Vermiform appendix (tissue), 1 donor: ENCODE measurements around a stretch of chr15.

DNA sequence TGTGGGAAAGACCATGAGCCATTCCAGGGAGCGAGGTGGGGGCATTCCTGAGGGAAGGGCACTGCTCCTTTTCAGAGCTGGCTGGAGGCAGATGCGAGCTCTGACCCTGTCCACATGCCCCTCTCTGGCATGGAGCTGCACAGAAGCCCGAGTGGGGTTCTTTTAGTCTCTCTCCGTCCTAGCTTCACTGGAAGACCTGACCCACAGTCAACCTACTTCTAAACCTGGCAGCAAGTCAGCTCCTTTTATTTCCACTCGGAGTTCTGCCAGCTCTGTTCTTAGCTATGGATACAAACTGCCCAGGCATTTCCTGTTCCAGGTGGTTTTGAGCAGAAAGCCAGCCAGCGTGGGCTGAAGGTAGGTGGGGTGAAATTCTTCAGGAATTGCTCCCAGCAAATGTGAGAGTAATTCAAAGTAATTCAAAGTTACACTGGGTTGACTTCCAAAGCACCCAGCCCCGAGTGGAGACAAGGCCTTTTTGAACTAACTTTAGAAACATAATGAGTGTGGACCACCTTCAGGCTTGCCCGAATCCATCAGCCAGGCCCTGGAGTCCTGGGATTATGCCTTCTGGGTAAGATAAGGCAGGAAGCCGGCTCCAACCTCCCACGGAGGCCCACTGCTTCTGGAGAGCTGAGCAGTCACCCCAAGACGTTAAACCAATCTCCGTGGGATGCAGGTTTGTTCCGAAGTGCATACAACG lies 281.2 kb downstream of the ADAMTS17 start:
- PRO-cap, result no peak

DNA sequence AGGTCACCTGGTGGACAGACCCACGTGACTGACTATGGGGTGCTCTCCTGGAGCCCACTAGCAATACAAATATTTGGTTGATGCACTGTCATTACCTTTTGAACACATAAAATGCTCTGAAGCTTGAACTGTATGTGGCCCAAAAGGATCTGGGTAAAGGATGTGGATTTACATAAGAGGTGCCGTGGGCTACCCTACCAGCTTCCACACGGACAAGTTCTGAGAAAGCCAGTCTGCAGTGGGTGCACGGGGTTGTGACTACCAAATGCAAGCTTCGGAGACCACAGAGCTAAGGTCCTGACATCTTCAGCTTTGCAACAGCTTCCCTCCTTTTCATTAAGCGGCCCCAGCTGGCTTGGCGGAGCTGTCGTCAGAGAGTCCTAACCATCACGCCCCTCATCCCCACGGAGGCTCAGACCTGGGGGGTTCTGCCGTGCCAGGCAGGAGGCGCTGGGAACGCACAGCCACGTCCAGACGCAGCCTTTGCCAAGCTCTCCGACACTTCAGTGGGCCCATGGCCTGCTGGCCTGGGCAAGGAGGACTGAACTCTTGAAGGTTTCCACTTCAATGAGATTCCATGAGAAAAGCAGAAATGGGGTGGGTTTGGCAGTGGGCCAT lies 228.3 kb downstream of the ADAMTS17 start:
- PRO-cap, result no peak

DNA sequence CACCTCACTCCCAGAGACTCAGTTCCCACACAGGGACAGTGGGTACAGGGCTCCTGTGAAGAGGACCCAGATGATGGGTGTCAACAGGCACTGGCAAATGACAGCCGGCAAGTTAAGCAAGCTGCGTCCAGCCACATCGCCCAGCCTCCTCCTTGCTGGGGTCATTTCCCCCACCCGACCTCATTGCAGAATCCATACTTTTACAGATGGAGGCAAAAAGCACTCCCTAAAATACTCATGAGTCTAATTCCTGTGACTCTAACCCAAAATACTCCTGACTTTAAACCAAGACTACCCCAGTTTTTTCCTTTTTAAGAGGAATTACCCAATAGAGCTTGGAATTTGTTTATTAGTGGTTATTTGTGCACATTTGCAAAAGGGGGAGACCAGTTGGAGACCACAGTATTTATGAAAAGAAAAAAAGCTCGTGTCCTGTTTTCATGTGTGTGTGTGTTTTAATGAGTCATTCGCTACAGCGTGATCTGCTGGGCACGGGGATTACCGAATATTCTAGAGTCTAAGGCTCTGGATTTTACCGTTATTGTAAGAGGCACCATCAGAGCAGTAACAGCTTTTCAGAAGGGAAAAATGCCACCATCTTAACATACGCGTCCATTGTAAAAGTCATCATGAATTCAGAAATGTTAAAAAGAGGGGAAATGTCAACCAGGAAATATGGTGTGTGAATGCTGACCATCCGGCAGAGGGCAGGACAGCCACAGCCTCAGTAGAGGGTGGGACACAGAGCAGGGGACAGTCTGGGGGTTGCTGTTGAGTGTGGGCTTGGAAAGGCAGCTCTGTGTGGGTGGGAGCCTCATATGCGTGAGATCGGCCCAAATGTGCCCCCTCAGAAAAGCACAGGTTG lies 69.3 kb downstream of the ASB7 start:
- PRO-cap, result unidirectional peak, plus-strand start at position 541 of the sequence

- PRO-cap, result no peak
Observed at GRCh38 chr15:100900466-100900890, 18.7 kb upstream of the LRRK1 start.

DNA sequence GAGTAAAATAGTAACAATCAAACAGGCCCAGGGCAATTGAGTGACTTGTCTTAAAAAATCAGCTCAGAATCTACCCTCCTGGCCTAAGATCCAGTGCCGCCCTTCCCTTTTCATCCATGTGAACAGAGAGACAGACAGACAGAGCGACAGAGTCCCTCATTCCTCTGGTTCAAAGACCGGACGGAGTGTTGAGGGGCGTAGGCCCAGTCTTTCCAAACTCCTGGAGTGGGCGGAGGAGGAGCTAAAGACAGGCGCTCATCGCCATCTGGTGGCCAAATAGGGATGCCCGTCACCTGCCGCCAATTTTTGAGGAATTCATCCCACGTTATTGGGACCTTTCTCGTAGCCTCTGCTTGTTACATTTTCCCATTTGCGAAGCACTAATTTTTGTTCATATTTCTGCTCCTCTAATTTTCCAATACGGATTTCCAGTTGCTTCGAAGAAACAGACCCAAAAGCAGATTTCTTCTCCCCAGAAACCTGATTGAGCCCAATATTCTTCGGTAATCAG lies 87.8 kb downstream of the LRRK1 start:
- PRO-cap, result no peak

- PRO-cap, result no peak
Observed at GRCh38 chr15:101027113-101027972, 108.2 kb downstream of the LRRK1 start.

DNA sequence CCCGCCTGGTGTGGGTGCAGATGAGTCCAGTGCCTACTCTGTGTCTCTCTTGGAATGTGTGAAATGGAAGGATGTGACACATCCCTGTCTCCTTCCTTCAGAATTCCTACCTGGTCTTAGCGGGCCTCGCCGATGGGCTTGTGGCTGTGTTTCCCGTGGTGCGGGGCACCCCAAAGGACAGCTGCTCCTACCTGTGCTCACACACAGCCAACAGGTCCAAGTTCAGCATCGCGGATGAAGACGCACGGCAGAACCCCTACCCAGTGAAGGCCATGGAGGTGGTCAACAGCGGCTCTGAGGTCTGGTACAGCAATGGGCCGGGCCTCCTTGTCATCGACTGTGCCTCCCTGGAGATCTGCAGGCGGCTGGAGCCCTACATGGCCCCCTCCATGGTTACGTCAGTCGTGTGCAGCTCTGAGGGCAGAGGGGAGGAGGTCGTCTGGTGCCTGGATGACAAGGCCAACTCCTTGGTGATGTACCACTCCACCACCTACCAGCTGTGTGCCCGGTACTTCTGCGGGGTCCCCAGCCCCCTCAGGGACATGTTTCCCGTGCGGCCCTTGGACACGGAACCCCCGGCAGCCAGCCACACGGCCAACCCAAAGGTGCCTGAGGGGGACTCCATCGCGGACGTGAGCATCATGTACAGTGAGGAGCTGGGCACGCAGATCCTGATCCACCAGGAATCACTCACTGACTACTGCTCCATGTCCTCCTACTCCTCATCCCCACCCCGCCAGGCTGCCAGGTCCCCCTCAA lies 146.3 kb downstream of the LRRK1 start:
- PRO-cap, result no peak

DNA sequence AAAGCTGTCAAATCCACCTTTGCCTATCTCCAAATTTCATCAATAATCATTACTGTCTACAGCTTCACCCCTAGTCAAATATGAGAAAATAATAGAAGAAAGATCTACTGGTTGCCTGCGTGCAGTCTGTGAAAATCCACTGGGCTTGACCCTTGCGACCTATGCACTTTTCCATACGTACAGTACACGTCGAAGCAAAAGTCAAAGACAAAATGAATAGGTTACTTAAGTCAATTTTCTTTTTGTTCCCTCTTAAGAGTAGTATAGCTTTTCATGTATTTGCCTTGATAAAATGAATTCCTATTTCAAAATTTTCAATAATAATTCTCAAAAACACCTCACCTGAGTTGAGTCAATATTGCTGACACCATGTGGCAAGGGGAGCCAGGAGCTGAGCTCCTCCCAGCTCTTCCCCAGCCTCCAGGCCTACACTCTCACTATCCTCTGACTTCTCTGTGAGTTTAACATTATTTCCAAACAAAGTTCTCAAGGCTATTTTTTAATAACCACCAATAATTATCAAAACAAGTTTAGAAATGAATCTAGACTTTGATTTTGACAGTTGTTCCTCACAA lies 20.2 kb downstream of the CHSY1 start:
- PRO-cap, result no peak

DNA sequence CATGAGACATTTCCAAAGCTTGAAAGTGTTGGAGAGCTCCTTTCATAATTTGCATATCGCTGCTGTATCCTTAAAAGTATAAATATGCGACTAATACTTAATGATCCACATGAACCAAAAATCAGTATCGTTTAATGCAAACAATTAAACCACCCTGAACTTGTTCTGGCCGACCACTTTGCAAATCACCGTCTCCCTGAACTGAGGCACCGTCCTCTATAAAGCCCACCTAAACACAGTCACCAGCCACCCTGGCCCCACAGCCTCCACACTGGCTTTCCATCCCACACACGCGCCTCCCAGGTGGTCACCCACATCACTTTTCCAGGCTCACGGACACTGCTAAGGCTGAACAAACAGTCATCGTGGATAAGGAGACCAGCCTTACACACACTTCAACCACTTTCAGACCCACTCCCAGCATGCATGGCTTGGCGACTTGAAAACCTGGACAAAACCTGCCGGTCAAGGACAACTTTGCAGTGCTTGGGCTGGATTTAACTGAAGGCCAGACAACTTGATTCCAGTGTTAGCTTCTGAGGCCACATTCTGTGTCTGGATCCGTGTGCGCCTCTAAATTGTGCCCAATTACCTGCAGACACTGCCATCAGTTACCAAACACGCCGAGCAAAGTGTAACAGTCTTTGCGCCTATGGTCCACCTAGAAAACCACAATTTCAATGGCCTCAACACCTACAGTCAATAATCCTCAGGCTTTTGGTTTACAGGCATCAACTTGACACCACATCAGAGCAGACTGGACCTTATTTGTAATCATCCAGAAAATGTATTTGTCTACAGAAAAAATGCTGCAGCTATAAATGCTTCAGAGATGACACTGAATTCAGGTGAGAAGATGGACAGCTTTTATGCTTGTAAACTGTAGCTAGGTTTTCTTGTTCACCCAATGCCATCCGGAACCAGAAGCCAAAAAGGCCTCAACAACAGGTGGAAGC lies 8.3 kb downstream of the CHSY1 start:
- PRO-cap, result no peak

GRCh38 chr15:101295511-101296002 lies 509 bp upstream of the SNRPA1 start:
- PRO-cap, result no peak

DNA sequence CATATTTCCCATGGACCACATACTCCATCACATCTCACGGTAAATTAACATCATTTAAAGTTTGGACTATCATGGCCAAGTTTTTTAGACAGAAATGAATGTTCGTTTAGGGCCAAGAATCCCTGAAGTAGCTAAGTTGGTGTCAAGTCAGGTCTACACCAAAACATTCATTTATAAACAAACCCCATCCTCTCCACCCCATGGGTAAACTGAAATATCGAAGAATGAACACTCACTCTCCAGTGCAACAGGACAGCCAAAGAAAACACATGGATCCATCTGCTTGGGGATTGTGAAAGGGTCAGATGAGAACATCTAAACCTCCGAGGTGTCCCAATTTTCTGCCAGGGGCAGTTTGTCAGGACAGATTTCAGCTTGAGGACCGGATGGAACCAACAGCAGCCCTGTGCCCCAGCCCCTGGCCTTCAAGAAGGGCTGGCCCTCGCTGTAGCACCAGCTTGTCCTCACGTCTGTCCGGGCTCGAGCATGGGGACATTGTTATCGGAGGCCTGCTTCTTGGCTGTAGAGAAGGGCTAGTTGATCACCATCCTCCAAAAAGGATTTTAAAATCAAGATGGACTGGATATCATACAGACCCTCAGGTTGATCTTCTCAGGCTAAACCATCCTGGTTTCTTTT lies 45.5 kb downstream of the PCSK6 start:
- PRO-cap, result no peak

GRCh38 chr15:101450767-101452064 lies 38.3 kb downstream of the PCSK6 start:
- PRO-cap, result no peak

- PRO-cap, result no peak
Observed at GRCh38 chr15:101455205-101456043, 34.1 kb downstream of the PCSK6 start.

- PRO-cap, result bidirectional peak, plus-strand start at chr15:101483071, minus-strand start at chr15:101482887
Observed at GRCh38 chr15:101482191-101483600, 6.8 kb downstream of the PCSK6 start.